Neutrophil (primary cell): Measurements from ENCODE around the genes ZCCHC24 and EIF5AL1.

DNA sequence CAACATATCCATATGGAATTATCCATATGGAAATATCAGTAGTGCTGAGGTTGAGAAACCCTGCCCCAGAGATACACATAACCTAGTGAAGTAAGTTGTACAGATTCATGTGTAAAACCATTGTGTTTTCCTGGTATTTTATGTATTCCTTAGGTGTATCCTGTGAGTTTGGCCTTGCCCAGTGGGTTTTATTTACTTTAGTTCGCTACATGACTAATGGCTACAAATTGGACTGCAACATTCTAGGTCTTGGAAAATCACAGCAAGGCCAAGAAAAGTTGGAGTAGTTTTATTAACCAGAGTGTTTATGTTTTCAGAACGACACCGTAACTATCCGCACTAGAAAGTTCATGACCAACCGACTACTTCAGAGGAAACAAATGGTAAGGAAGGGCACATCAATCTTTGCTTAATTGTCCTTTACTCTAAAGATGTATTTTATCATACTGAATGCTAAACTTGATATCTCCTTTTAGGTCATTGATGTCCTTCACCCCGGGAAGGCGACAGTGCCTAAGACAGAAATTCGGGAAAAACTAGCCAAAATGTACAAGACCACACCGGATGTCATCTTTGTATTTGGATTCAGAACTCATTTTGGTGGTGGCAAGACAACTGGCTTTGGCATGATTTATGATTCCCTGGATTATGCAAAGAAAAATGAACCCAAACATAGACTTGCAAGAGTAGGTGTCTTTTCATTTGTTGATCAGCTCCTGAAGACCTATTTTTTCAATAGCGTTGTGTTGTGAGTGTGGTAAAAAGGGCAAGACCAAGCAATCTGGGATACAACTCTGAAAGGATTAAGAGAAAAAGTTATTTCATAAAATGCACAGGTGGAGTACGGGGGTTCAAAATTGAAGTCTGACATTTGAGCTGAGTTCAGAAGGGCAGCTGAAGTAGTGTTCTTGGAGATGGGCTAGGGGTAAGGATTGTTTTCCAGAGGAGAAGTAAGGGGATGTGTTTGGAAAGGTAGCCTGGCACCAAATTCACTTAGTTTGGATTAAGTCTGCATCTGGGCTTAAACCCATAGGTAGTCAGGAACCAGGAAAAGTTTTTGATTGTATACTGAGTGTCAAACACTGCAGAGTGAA, 1.7 kb downstream of the RPS24 start:
- PRO-cap, result no peak

DNA sequence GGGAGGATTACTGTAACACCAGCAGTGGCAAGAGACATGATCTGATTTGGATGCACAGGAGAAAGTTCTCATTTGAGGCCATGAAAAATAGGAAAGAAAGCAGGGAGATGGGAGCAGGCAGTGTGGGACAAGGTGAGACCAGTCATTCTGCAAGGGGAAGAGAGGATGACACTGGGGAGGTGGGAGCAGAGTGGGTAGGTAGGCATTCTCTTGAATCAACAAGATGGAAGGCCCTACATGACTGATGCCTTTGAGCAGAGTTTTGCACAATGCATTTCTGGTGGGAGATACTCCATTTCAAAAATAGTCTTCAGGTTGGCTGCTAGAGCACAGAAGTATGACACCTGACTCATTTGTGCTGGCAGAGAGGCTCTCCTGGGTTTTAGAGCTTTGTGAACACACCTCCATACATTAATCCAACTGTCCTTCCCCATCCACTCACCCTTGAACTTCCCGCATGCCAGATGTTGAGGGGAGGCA, 10.6 kb downstream of the RPS24 start:
- PRO-cap, result no peak

DNA sequence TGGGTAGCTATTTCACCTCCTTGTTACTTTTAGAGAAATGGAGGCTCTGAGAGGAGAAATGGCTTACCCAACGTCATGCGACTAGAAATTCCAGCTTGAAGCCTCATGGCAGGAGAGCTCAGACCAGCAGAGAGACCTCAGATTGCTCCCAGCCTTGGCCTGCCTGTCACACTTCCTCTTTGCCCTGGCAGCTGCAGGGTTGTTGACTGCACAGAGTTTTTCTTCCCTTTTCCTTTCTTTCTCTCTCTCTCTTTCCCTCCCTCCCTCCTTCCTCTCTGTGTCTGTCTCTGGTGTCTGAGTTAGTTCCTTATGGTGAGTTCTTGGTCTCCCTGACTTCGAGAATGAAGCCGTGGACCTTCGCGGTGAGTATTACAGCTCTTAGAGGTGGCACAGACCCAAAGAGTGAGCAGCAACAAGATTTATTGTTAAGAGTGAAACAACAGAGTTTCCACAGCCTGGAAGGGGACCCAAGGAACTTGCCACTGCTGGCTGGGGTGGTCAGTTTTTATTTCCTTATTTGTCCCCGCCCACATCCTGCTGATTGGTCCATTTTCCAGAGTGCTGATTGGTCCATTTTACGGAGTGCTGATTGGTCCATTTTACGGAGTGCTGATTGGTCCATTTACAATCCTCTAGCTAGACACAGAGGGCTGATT, 266.2 kb downstream of the RPS24 start:
- PRO-cap, result no peak

- PRO-cap, result unidirectional peak, plus-strand start at chr10:78303067; unidirectional peak, minus-strand start at chr10:78303366; unidirectional peak, minus-strand start at chr10:78303456
Observed at GRCh38 chr10:78302631-78303909, 269.4 kb downstream of the RPS24 start.

- PRO-cap, result no peak
Observed at GRCh38 chr10:78556813-78557071, 512.0 kb upstream of the ZMIZ1 start.

DNA sequence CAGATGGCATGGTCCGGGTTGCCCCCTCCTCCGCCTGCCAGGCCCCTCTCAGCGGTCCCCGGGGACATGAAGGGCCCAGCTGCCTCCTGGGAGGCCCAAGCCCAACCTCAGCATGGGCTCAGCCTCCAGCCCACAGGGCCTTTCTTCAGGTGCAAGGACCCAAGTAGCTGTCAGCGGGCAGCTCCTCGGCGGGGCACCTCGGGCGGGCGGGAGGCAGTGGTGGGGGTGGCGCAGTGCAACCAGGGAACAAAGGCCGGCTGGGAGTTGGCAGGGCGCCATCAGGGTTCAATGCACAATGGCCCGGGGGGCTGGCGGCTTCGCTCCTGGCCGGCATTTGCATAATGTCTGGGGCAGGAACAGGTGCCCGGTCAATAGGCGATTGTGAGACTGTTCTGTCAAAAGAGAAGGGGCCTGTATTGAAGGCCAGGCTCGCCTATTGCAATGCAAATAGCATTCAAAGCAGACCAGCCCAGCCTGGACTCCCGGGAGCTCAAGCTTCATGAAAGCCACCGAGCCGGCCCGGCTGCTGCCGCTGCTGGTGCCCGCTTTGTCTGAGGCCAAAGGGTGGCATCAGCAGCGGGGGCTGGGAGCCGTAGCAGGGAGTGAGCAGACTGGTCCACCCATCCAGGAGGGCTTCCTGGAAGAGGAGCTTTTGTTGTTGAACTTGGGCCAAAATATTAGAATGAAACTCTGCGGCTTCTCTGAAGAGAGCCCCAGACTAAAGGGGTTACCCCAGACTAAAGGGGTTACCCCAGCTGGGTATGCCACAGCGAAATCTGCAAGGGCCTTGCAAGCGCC, 155.0 kb upstream of the ZMIZ1 start:
- PRO-cap, result no peak

GRCh38 chr10:78973106-78973978, 95.4 kb upstream of the ZMIZ1 start:
- PRO-cap, result no peak

DNA sequence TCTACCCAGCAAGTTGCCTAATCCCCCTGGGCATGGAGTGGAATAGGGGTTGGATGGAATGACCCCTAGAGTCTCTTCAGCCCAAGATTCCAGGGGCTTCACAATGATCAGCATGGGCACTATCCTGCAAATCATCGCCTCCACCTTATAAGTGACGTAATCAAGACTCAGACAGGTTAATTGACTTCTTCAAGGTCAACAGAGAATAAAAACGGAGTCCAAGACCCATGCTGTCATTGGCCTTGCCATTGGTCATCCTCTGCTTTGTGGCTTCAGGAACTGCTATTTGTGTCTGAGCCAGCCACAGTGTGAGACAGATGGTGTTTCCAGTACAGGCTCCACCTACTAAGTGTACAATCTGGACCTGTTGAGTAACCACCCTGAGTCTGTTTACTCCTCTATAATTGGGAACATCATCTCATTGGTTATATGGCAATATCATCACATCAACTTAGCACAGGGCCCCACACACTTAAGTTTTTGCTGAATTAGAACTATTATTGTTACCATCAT, 60.9 kb upstream of the ZMIZ1 start:
- PRO-cap, result no peak

DNA sequence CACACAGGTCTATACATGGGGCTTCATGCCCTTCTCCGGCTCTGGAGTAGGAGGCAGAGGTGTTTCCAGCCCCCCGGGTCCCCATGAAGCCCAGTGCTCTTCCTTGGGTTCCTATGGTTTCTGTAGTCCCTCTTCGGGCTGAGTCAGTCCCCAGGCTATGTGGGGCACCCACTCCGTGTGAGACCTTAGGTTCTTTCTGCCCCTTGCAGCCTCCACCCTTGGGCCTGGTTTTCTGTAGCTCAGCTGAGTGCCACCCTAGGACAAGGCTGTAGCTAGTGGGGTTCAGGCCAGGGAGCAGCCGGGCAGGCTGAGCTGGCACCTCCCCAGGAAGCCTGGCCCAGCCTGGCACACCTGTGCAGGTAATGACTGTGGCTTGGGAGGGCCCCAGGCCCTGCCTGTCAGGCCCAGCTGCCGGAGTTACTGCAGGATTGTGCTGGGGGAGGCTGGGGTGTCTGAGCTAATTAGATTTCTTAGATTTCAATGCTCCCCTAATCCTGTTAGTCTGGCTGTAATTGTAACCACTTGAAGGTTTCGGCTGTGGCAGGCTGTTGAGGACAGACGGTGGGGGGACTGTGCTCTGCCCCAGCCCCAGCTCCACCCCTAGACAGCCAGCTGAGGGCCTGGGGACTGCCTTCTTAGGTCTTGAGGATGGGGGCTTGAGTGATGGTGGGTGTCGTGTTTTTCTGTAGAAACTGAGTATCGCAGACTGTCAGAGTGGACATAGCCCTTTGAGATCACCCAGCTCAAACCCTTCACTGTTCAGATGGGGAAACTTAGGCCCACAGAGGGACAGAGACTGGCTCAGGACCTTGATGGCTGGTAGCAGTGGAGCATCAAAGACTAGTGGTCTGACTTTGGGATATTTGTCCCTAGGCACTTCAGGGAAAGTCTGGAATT, 6.0 kb downstream of the ZMIZ1 start:
- PRO-cap, result no peak

DNA sequence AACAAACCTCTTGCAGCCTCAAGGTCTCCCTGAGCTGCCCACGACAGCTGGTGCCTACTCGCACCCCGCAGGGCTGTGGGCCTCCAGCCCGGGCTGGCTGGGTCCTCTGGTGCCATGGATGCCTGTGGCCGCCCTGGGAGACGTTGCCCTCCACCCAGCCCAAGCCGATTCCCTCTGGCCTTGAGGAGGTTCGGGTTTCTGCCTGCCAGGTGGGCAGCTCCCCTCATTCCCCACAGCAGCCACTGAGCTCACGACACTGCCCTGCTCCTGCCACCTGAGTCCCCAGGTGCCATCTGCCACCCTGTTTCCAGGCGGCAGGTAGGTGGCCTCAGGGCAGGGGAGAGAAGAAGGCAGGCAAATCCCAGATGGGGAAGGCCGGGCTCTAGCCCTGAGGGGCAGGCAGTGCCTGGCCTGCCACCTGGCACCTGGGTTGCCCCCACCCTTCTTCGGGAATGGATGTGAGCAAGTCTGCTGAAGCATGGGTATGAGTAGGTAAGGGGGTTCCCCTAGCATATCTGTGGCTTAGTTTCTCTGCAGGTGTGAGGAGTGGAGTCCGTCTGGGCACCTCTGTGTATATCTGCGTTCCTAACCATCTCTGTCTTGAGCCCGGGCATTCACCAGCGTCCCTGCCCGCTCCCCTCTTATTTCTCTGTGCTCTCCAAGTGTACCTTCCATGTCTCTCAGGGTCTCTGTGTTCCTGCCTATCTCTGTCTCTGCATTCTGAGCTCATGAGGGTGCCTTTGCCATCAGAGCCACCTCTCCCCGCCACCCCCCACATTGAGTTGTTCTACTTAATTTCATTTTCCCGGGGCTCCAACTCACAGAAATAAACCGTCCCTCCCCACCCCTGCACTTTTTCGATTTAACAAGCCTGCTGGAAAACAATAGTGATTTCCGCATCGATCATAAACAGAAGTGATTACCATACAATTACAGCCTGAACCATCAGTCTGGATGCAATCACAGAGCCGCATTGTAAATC, 92.0 kb upstream of the PPIF start:
- PRO-cap, result no peak

DNA sequence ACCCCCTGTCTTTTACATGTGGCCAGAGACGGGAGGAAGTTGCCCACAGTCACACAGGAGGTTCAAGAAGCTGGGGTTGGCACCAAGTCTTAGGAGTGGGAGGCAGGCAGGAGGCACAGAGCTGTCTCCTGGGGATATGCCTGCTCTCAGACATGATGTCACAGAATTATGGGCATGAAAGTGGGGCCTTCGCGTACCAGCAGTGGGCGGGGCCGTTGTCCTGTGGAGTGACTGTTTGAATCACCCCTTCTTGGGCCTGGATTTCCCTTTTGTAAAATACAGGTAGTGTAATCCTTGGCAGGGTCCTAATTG, 81.2 kb upstream of the PPIF start:
- PRO-cap, result no peak

- PRO-cap, result no peak
Observed at GRCh38 chr10:79270593-79271624, 76.4 kb upstream of the PPIF start.

DNA sequence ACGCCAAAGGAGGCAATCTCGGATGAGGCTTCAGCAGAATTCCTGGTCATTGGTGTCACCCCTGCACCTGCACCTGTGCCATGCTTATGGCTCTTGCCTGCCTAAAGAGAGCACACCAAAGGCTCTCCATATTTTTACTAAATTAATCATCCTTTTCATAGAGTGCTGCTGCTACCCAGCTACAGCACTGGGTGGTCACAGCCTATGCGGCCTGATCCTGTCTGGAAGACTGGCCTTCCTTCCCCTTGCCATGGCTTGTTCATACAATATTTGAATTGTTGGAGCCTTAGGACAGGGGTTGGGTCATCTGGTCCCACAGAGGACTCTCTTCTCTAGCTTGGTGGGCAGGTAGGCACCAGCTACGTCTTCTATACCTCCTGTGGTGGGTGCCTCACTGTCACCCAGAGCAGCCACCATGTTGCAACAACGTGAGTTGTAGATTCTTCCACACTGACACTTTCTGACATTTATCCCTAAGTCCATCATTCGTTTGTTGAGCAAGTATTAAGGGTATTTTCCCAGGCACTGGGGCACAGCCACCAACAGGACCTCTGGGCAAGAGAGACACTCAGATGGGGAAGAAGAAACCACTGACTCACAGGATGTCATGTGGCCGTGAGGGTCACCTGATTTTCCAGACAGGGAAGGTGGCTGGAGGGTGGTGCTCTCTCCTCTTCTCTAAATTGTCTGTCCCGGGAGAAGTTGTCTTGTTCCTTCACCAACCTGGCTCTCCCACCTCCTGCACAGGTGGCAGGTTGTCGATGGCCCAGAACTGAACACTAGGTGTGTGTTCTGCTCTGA, 51.9 kb upstream of the PPIF start:
- PRO-cap, result bidirectional peak, plus-strand start at position 721 of the sequence, minus-strand start at position 553 of the sequence

DNA sequence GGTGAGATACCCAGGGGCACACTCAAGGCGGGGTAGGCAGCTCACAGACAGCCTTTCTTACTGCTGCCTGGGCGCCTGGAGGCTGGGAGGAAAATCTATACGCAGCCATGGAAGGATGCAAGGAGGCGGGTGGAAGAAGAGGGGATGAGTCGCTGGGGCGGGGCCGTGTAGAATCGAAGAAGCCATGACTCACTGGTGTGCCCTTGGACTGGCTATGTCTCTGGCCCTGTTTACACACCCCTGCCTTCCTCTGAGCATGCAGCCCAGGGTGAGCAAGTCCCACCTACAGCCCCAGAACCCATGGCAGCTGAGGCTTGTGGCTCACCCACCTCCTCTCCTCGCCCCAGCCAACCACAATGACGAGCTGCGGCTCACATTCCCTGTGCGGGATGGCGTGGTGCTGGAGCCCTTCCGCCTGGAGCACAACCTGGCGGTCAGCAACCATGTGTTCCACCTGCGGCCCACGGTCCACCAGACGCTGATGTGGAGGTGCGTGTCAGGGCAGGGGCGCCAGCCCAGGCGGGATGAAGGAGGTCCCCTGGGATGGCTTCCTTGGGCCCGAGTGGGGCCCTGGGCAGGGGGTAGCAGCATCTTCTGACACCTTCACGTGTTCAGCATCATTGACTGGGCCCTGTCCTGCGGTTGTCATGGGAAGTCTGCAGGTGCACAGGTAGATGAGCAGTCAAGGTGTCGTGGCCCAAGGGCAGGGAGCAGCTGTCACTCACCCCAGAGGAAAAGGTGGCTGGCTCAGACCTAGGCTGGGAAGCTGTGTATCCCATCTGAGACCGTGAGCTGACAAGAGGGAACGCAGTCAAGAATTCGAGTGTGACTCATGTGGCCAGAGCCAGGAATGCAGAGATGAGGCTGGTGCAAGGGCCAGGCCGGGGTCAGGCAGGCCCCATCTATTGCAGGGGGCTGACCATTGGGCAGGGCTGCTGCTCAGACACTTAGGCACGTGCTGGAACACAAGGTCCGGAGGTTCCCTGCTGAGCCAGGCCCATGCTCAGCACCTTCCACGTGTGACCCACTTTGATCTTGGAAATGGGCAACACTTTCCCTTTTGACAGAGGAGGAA, 48.2 kb upstream of the PPIF start:
- PRO-cap, result no peak

DNA sequence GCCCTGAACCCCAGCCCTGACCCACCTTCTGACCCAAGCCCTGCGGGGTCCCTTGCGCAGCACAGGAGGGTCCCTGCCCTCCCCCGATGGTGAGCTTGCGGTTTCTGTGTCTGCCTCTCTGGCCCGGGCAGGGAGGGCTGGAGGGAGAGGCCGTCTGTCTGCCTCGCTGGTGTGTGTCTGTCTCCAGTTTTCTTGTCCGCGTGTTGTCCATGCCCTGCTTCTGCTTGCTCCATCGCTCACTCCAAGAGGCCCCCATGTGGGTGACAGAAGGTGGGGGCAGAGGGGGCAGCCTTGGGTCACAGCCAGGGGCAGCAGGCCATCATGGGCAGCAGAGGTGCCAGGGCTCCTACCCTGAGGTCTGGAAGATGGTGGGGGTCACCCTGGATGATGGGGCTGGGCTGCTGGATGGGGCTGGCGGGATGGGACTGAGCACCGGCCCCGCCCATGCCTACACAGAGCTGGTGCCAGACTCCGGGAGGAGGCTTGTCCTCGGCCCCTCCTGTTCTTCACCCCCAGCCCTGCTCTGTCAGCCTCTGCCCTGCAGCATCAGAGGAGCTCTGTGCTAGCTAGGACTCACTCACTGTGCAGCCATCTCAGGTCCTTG, 35.8 kb upstream of the PPIF start:
- PRO-cap, result no peak

DNA sequence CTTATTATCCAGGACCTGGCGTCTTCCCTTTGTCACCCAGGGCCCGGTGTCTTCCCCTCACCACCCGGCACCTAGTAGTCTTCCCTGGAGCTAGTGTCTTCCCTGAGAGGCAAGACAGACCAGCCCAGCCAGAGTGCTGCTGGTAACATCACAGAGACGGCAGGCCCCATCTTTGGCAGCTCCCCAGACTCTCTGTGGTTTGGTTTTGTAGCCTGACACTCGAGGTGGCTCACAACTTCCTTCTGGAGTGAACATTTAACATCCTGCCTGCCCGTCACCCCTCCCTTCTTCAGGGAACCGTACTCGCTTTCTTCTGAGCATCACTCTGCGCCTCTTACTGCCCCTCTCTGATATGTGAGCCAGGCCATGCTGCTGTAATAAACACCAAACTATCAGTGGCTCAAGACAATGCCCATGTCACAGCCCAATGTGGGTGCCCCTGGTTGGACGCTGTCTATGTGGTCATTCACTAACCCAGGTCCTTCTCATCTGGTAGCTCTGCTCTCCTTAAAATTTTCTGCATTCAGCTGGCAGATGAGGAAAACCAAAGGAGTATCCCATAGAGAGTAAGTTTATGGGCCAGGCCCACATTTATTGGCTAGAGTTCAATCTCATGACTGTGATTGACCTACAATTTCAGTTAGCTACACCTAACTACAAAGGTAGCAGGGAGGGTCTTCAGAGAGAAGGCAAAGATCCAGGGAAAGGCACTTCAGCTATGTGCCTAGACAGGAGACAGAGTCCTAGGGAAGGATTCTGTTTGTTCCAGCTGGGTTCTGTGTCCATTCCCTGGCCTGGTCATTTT, 23.9 kb upstream of the PPIF start:
- PRO-cap, result unidirectional peak, minus-strand start at position 194 of the sequence

- PRO-cap, result no peak
Observed at GRCh38 chr10:79379178-79380113, 32.2 kb downstream of the PPIF start.

DNA sequence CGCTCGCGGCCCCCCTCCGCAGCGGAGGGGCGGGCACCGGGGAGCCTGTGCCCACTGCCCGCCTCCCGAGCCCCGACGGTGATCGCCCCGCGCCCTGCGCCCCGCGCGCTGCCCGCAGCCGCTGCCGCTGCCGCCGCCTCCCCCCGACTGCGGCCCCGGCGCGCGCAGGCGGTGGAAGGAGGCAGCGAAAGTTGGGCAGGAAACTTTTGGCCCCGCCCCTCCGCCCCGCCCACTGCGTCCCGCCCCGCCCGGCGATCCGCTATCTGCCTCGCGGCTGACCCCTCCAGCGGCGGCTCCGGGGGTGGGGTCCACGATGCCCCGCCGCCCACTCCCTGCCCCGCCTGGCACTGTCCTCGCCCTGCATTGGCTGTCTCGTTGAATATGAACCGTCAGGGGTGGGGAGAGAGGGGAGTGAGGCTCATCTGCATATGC, at the start of gene ZCCHC24:
Gene ZCCHC24, minus strand, starts transcription at position 149 of the 432 bp plus-strand sequence.
- PRO-cap, result unidirectional peak, minus-strand start at position 149 of the sequence

- PRO-cap, result no peak
Observed at GRCh38 chr10:79512290-79512811, at the start of gene EIF5AL1. EIF5AL1 (plus strand) TSS chr10:79512533.

- PRO-cap, result no peak
Observed at GRCh38 chr10:79825371-79826093, 1.0 kb upstream of the NUTM2E start.